Testis (tissue), 5 donors: ENCODE measurements around a stretch of chr7.

DNA sequence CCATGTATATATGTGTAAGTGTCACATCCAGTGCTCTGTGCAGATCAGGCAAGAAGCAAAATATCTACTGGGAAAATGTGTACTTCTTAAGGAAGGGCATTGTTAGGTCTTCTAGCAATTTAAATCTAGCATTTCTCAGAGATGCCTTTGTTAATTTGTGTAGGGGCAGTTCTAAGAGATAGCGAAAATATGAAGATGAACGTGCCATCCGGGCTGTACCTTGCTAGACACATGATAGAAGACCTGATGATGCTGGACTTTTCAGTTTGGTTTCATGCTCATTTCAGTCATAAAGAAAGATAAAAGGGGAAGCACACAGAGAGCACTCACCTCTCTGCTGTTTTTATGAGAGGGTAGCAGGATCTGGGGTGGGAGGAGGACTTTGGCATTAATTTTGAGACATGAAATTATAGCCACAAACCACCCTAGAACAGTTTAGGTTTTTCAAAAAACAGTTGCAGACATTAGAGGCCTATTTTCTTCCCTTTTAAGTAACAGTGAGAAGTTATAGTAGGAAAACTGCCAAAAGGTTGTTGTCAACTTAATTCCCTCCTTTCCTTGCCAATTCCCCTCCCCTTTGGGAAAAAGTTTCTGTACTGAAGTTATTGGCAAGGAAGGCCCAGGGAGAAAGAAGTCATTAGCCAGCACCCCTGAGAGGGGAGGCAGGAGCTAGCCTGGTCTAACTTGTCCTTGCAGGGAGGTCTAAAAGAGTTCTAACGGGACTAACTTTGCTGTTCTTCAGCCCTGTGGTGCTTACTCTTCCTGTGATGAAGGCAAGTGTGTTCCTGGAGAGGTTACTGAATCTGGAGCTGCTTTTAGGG is 2.6 kb downstream of the ST7 start:
- PRO-cap, 3 experiments, result no peak in any of the 3 experiments
- RAMPAGE, long total RNA, 2 experiments, result no peak in any of the 2 experiments
- RRBS, result no CpG with 5 or more reads among the region's 4 CpGs

GRCh38 chr7:117273921-117274389 is 48.9 kb downstream of the WNT2 start:
- PRO-cap, 3 experiments, result no peak in any of the 3 experiments
- RAMPAGE, long total RNA, 2 experiments, result no peak in any of the 2 experiments
- RRBS, result no CpG with 5 or more reads among the region's 12 CpGs

DNA sequence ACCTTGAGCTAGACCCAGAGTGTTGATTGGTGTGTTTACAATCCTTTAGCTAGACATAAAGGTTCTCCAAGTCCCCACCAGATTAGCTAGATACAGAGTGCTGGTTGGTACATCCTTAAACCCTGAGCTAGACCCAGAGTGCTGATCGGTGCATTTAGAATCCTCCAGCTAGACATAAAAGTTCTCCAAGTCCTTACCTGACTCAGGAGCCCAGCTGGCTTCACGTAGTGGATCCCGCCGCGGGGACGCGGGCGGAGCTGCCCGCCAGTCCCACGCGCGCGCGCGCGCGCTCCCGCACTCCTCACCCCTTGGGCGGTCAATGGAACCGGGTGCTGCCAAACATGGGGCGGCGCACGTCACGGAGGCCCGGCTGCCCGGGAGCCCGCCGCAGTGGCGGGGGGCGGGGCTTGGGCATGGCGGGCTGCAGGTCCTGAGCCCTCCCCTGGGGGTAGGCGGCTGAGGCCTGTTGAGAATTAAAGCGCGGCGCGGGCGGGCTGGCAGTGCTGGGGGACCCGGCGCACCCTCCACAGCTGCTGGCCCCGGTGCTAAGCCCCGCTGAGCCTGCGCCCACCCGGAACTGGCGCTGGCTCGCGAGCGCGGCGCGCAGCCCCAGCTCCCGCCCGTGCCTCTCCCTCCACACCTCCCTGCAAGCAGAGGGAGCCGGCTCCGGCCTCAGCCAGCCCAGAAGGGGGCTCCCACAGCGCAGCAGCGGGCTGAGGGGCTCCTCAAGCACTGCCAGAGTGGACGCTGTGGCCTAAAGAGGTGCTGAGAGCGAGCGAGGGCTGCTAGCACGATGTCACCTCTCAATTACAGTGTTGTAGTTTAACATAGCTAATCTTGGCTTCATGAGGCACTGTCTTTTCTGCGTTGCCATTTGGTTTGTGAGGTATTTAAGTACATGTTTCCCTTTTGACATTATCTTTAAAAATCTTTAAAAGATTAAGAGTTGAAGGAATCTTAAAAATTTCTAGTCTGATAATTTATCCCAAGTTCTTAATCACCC is 634.2 kb downstream of the ANKRD7 start:
- PRO-cap, 3 experiments, result peak in 3 of 3 experiments; most common plus-strand start position 390 of the sequence (in 3); most common minus-strand start position 290 of the sequence (in 2)
- RAMPAGE, long total RNA, 2 experiments, result no peak in any of the 2 experiments
- RRBS, result 24% methylated on average over 6 of the region's 61 CpGs

- PRO-cap, 3 experiments, result no peak in any of the 3 experiments
- RAMPAGE, long total RNA, 2 experiments, result no peak in any of the 2 experiments
- RRBS, result no CpG with 5 or more reads among the region's 5 CpGs
Measured at GRCh38 chr7:120742388-120742865, 115.5 kb downstream of the TSPAN12 start.

DNA sequence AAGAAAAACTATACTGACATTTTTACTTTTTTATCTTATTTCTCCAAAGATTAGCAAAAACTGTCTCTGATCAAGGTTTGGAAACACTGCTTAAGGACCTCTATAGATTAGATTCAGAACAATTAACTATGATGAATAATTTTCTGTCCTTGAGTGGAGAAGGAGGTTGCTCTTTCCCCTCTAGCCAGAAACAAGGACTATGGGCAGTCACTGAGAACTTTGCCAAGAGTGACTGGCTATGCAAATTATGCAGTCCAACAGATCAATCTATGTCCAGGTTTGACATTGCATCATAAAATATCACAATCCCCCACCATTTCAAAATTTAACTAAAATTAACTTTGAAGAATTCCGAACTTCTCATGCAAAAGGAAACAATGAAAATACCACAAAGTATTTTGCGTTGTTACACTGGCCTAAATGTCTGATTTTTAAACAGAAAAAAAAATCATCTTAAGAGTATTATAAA is 50.6 kb downstream of the TSPAN12 start:
- PRO-cap, 3 experiments, result no peak in any of the 3 experiments
- RAMPAGE, long total RNA, 2 experiments, result no peak in any of the 2 experiments
- RRBS, result no CpG with 5 or more reads among the region's 2 CpGs

GRCh38 chr7:120856498-120857512 is 1.1 kb downstream of the TSPAN12 start:
- PRO-cap, 3 experiments, result peak in 1 of 3 experiments; most common plus-strand start chr7:120856700 (in 1)
- RAMPAGE, long total RNA, 2 experiments, result no peak in any of the 2 experiments
- RRBS, result under 1% methylated on average over 3 of the region's 52 CpGs

GRCh38 chr7:121002750-121003561 is 14.4 kb downstream of the CPED1 start:
- PRO-cap, 3 experiments, result no peak in any of the 3 experiments
- RAMPAGE, long total RNA, 2 experiments, result no peak in any of the 2 experiments
- RRBS, result no CpG with 5 or more reads among the region's 6 CpGs

DNA sequence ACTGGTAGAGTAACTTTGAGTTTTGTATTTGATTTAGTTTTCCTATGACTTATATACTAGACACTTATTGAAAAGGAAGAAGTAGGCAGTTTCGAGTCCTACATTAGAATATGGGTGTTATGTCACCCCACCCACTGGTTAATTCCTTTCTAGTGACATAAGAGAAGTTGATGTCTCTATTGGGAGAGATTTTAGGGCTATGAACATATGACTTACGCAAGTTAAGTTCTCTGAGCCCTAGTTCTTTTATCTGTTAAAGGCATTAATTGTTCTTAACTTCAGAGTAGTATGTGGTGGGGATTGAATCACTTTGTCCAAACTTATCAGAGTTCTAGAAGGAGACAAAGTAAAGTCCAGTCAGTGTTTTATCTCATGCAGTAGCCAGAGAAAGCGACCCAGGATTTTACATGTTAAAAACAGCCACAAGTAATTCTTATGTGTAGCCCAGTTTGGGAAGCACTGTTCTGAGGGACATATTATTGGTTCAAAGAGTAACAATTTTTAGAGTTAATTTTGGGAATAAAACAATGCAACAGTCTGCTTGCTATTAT is 30.6 kb downstream of the CPED1 start:
- PRO-cap, 3 experiments, result no peak in any of the 3 experiments
- RAMPAGE, long total RNA, 2 experiments, result no peak in any of the 2 experiments
- RRBS, result no CpG with 5 or more reads among the region's 3 CpGs

DNA sequence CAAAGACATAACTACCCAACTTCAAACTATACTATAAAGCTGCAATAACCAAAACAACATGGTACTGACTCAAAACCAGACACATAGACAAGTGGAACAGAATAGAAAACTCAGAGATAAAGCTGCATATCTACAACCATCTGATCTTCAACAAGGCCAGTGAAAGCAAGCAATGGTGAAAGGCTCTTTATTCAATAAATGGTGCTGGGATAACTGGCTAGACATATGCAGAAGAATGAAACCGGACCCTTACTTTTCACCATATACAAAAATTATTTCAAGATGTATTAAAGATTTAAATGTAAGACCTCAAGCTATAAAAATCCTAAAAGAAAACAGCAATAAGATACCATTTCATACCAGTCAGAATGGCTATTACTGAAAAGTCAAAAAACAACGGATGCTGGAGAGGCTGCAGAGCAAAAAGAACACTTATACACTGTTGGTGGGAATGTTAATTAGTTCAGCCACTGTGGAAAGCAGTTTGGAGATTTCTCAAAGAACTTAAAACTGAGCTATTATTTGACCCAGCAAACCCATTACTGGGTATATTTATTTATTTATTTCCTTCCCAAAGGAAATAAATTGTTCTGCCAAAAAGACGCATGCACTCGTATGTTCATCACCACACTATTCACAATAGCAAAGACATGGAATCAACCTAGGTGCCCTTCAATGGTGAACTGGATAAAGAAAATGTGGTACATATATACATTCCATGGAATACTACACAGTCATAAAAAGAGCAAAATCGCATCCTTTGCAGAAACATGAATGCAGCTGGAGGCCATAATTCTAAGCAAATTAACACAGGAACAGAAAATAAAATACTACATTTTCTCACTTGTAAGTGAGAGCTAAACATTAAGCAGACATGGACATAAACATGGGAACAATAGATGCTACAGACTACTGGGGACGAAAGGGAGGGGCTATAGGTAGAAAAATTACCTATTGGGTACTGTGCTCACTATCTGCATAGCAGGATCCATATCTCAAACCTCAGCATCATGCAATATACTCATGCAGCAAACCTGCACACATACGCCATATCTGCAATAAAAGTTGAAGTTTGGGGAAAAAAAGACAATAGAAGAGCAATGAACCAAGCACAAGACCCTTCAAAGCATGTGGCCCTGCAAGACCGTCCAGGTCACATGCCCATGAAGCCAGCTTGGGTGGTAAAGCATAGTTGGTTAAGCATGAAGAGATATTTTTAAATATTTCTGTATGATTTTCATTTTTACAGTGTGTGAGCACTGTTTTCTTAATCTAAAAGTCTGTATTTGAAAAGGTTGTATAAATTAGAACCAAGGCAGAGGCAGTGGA is 72.2 kb upstream of the WNT16 start:
- PRO-cap, 3 experiments, result no peak in any of the 3 experiments
- RAMPAGE, long total RNA, 2 experiments, result no peak in any of the 2 experiments
- RRBS, result no CpG with 5 or more reads among the region's 8 CpGs

DNA sequence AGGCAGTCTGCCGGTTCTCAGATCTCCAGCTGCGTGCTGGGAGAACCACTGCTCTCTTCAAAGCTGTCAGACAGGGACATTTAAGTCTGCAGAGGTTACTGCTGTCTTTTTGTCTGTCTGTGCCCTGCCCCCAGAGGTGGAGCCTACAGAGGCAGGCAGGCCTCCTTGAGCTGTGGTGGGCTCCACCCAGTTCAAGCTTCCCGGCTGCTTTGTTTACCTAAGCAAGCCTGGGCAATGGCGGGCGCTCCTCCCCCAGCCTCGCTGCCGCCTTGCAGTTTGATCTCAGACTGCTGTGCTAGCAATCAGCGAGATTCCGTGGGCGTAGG is 20.3 kb downstream of the FEZF1 start:
- PRO-cap, 3 experiments, result no peak in any of the 3 experiments
- RAMPAGE, long total RNA, 2 experiments, result no peak in any of the 2 experiments
- RRBS, result no CpG with 5 or more reads among the region's 10 CpGs

DNA sequence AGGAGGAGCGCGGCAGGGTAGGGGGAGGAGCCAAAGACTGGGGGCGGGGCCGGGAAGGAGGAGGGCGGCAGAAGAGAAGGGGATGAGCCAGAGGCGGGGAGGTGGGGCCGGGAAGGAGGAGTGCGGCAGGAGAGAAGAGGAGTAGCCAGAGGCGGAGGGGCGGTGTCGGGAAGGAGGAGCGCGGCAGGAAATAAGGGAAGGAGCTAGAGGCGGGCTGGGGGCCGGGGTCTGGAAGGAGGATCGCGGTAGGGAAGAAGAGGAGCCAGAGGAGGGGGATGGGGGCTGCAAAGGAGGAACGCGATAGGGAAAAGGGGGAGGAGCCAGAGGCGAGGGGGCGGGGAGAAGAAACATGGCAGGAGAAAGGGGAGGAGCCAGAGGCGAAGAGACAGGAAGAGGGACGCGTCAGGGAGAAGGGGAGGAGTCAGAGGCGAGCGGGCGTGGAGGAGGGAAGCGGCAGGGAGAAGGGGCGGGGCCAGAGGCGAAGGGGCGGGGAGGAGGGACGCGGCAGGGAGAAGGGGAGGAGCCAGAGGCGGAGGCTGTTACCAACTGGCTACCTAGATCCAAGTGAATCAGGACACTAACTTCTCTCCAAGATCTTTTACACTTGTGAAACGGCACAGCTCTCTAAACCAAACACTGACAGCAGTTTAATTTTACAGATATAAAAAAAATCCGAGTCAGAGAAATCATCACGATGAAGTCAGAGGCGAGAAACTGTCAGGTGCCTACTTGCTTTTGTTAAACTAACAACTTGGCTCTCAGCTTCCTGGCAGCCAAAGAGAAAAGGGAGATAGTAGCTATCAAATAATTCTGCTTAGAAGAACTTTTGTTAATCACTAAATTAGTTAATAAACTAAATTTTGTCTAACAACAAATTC is 549 bp upstream of the IQUB start:
- PRO-cap, 3 experiments, result peak in 3 of 3 experiments; most common plus-strand start position 90 of the sequence (in 3); most common minus-strand start position 32 of the sequence (in 1)
- RAMPAGE, long total RNA, 2 experiments, result start-site peak on the plus strand in 2 of 2 experiments, centred at positions 108 to 129 of the sequence, 40 to 65 reads per replicate
- RRBS, result 2% methylated on average over 9 of the region's 38 CpGs

- PRO-cap, 3 experiments, result peak in 1 of 3 experiments; most common plus-strand start chr7:123763303 (in 1)
- RAMPAGE, long total RNA, 2 experiments, result no peak in any of the 2 experiments
- RRBS, result no CpG with 5 or more reads among the region's 25 CpGs
Measured at GRCh38 chr7:123763134-123763462, 14.3 kb upstream of the WASL start.

- PRO-cap, 3 experiments, result no peak in any of the 3 experiments
- RAMPAGE, long total RNA, 2 experiments, result no peak in any of the 2 experiments
- RRBS, result no CpG with 5 or more reads among the region's 3 CpGs
Measured at GRCh38 chr7:125034062-125034398, 104.4 kb upstream of the POT1 start.

DNA sequence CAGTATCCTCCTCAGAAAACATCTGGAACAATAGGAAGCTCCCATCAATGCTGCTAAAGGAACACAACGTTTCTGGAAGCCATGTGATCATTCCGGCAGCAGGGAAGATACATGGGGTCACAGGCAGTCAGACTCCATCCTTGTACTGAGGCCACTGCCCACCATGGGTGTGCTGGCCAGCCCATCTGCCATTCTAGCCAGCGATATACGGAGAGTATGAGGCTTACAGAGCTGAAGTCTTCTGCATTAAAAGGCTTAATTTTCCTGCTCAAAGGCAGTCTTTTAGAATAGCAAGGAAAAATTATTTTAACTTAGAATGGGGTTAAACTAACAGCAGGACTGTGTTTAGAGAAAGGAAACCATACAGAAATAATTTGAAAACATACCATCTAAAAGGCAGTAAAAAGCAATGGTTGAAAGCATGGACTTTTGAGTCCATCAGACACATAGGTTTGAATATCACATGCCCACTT is 25.0 kb downstream of the GRM8 start:
- PRO-cap, 3 experiments, result peak in 3 of 3 experiments; most common minus-strand start position 203 of the sequence (in 3)
- RAMPAGE, long total RNA, 2 experiments, result no peak in any of the 2 experiments
- RRBS, result no CpG with 5 or more reads among the region's 4 CpGs

- PRO-cap, 3 experiments, result no peak in any of the 3 experiments
- RAMPAGE, long total RNA, 2 experiments, result no peak in any of the 2 experiments
- RRBS, result no CpG with 5 or more reads among the region's 4 CpGs
Measured at GRCh38 chr7:127654971-127655383, 3.0 kb downstream of the SND1 start.

DNA sequence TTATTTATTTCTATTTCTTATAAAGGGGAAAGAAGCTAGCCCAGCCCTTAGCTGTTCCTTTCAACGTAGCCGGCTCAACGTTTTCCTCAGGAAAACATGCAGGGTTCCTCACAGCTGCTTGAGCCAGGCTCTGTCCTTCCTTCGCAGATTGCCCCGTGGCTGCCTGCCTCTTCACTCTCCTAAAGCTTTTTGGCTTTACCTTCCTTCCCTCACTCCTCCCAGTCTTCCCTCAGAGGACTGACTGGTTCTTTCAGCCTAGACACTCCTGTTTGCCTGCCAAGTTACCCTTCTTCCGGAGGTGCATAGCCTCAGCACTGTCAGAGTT is 79.3 kb downstream of the SND1 start:
- PRO-cap, 3 experiments, result no peak in any of the 3 experiments
- RAMPAGE, long total RNA, 2 experiments, result no peak in any of the 2 experiments
- RRBS, result no CpG with 5 or more reads among the region's 6 CpGs

DNA sequence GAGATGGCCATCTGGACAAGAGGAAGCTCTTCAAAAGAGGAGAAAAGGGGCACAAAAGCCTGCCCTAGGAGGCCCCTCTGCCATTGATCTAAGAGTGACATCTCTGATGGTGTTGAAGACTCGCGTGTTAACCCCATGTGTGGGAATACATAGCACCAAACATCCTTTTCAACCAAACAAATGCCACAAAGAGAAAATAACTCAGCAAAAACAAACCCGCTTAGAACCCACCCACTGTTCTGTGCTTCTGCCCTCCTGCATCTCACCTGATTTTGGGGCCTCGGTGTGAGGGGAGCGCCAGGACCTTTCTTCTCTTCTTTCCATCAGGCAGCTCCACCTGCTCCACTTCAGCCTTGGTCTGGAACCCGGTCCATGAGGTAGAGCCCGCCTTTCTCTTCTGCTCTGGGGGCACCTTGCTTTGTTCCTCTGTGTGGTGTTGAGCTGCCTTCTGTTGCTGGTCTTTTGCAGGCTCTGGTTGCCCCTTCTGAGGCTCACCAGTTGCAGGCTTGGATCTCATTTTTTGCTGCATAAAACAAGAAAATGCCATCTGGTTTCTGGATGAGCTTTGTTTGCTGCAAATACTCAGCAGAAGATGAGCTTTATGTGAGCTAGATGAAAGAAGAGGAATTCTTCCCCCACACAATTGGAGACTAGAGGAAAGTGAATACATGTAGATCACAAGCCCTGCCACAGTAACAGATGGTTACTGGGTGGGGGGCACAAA is 29.0 kb downstream of the RBM28 start:
- PRO-cap, 3 experiments, result no peak in any of the 3 experiments
- RAMPAGE, long total RNA, 2 experiments, result no peak in any of the 2 experiments
- RRBS, result no CpG with 5 or more reads among the region's 7 CpGs

DNA sequence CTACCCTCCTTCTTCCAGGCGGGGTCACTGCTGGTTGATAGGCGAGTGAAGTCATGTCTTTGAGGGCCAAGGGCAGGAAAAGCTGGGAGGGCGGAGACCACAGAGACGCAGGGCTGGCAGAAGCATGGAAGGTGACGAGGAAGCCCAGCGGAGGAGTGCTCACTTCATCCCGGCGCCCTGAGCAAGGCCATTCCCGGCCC is 28.3 kb downstream of the IMPDH1 start:
- PRO-cap, 3 experiments, result no peak in any of the 3 experiments
- RAMPAGE, long total RNA, 2 experiments, result no peak in any of the 2 experiments
- RRBS, result no CpG with 5 or more reads among the region's 9 CpGs

GRCh38 chr7:128394832-128395324 is 14.9 kb downstream of the IMPDH1 start:
- PRO-cap, 3 experiments, result no peak in any of the 3 experiments
- RAMPAGE, long total RNA, 2 experiments, result no peak in any of the 2 experiments
- RRBS, result 90% methylated on average over 1 of the region's 17 CpGs

DNA sequence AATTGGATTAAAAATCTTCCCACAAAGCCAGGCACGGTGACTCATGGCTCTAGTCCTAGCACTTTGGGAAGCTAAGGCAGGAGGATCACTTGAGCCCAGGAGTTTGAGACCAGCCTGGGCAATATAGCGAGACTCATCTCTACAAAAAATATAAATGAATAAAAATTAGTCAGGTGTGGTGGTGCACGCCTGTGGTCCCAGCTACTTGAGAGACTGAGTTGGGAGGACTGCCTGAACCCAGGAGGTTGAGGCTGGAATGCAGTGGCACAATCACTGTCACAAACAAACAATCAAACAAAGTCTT is 79.0 kb downstream of the METTL2B start:
- PRO-cap, 3 experiments, result no peak in any of the 3 experiments
- RAMPAGE, long total RNA, 2 experiments, result no peak in any of the 2 experiments
- RRBS, result no CpG with 5 or more reads among the region's 3 CpGs